GM19239 (cell line): ENCODE measurements around a stretch of chr1.

DNA sequence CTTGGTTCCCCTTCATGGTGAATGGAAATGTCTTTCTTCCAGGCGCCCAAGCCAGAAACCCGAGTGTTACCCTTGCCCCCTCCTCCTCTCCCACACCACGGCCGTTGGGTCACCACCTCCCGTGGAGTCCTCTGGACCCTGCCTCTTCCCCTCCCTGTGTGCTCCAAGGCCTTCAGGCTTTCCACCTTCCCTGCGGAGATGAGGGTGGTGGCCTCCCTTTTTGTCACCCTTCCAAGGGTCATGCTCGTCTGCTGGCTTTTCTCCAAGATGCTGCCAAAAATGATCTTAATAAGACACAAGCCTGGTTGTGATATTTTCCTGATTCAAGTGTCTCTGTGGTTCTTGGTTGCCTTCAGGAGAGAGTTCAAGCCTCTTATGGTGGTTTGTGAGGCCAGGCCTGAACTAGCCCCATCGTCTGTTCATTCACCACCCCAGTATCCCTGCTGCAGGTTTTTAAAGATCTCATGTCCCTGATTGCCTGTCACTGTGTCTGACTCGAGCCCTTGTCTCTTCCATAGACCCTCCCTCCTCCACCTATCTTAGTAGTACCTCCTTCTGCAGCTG is 7.3 kb downstream of the ACTN2 start:
- RRBS: no CpG with 5 or more reads among the region's 9 CpGs

- RRBS: no CpG with 5 or more reads among the region's 7 CpGs
These were observed 13.0 kb downstream of the ACTN2 start for GRCh38 chr1:236699252-236699809.

DNA sequence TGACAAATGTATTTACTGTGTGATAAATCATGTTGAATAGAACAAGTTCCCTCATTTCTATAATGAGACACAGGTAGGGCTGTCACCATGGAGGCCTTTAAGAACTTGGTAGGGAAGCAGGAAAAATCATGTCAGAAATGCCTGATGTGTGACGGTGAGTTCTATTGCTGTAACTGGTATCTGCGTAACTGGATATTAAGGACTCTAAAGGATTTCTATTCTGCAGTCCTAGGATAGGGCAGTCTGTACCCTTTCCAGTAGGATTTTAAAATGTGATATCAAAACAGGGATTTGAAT is 15.5 kb downstream of the ACTN2 start:
- RRBS: no CpG with 5 or more reads among the region's 2 CpGs

- RRBS: no CpG with 5 or more reads among the region's 5 CpGs
These were observed 7.1 kb upstream of the MT1HL1 start for GRCh38 chr1:237011276-237011871.

DNA sequence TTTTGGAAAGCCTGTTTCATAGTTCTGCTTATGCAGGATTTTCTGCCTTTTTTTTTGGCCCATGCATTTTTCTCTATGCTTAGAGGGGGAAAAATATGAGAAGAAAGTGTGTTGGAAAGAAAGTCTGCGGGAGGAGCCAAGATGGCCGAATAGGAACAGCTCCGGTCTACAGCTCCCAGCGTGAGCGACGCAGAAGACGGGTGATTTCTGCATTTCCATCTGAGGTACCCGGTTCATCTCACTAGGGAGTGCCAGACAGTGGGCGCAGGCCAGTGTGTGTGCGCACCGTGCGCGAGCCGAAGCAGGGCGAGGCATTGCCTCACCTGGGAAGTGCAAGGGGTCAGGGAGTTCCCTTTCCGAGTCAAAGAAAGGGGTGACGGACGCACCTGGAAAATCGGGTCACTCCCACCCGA is 33.2 kb downstream of the RYR2 start:
- RRBS: no CpG with 5 or more reads among the region's 20 CpGs

GRCh38 chr1:239387753-239388262 is 1.4 kb downstream of the CHRM3 start:
- RRBS: 8% methylated on average over 6 of the region's 27 CpGs

DNA sequence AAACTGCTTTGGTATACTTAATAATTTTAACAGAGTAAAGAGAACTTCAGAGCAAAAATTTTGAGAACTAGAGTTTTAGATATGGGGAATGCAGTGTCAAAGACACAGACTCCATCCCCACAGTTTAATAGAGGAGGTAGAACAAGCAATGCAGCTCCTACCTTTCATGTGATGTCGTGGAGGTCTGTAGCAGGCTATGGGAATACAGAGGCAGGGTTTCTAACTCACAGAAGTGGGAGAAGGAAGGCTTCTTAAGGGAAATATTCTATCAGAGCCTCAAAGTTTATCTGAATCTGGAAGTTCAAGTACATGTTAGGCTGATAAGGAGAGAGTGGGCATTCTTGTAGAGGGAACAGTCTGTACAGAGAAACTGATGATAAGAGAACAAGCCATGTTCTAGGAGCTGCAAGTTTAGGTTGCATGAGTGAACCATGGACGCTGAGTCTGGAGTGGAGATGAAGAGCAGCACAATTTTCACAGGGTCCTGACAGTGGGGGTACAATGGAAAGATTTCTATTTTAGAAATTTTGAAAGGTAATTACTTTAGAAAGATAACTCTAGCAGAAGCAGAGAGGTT is 344.0 kb downstream of the CHRM3 start:
- RRBS: no CpG with 5 or more reads among the region's 2 CpGs

- RRBS: 13% methylated on average over 38 of the region's 82 CpGs
These were observed 93.8 kb upstream of the FMN2 start for GRCh38 chr1:239997752-239998426.

- RRBS: no CpG with 5 or more reads among the region's 4 CpGs
These were observed 193.4 kb downstream of the FMN2 start for GRCh38 chr1:240285108-240285450.

DNA sequence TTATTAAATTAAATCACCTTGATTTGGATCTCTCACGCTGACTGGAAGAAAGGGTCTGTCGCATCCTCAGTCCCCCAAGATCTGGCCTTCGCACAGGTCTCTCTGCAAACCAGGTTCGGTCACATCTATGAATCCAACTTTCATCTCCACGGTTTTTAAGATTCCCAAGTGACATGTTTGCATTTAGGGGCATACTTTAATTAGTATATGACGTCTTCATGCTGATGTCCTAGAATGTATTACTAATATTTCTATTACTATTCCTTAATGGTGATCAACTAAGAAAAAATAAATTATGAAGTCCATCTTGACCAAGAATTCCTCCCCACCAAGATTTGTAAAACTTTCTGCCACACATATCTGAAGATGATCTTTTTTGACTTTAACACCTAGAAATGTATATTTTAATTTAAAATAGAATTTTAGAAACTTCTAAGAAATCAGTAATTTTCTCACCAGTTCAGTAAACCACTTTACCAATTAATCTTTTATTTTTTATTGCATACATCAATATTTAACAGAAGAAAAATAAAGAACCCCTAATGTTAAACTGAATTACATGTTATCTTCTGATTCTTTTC is 11.7 kb downstream of the CHML start:
- RRBS: no CpG with 5 or more reads among the region's 6 CpGs

DNA sequence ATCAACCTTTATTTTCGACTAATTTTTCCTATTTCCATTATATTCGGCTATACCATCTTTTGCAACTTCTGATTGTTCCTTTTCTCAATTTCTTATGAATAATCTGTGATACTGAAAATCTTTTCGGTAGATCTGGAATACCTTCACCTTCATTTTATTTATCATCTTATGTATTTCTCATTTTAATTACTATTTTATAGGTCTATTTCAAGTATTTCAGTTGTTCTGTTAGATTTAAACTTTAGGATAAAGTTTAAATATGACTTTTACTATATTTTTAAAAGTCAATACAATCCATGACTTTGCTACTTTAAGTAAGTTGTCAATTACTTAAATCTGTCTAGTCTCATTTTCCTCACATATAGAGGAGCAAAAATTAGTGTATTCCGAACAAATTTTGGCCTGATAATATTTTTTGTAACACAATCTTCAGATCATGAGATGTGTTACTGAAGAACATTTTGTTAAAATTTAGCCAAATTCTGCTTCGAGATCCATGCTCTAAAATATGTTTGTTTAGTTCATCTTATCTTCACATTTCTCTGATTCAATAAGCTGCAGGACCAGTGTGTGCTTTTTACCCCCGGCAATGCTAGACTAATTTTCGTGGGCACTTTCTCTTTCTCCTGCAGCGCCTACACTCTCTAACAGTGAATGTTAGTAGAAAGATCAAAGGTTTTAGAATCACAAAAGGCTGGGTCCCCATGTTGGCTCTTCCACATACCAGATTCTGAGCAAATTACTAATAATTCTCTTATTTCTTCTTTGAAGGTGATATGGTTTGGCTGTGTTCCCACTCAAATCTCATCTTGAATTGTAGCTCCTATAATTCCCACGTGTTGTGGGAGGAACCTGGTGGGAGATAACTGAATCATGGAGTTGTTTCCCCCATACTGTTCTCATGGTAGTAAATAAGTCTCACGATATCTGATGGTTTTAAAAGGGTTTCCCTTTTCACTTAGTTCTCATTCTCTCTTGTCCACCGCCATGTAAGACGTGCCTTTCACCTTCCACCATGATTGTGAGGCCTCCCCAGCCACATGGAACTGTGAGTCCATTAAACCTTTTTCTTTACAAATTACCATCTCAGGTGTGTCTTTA is 8.6 kb downstream of the CHML start:
- RRBS: no CpG with 5 or more reads among the region's 12 CpGs

DNA sequence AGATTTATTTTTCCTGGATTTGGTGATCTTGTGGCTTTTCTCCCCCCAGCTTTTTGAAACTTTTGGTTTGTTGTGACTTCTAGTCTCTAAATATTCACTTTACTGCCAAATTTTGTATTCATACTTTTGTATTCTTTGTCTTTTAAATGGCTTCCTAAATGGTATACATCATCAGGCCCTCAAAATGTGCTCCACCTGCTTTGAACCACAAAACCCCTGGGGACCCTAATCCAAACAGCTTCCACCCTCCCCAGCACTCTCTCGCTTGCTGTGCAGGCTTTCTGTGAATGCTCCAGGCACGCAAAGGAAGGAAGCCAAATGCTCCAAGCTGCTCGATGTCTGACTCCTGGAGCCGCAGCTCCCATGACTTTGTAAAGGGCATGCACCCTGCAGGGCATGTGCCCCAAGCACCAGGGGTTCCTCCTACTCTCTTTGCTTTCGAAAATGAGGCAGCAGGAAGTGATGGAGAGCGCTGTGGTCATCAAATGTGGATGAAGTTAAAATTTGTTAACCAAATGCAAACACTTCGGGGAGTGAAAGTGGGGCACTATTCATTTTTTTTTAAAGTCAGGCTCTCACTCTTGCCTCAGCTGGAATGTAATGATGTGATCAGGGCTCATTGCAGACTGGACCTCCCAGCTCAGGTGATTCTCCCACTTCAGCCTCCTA is 141.0 kb downstream of the CEP170 start:
- RRBS: no CpG with 5 or more reads among the region's 7 CpGs

DNA sequence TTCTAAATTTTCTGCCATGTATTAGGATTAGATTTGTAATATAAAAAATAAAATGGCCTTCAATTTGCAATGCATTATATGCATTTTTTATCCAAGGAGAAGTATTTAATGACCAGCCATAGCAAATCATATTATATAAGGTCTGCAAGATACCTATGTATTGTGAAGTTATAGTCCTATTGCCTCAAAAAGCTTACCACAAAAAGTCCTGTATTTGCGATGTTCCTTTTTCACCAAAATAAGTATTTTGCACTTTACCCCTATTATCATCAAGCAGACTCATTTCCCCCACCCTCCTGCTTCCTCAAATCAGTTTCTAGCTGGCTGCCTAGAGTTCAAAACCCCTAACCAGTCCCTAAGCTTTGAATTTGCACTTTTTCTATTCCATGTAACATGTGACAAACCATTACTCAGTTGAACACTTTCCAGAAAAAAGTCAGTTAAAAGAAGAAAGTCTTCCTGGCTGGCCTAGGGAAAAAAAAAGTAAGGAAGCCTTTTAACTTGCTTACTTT is 8.3 kb downstream of the CEP170 start:
- RRBS: no CpG with 5 or more reads among the region's 1 CpG

DNA sequence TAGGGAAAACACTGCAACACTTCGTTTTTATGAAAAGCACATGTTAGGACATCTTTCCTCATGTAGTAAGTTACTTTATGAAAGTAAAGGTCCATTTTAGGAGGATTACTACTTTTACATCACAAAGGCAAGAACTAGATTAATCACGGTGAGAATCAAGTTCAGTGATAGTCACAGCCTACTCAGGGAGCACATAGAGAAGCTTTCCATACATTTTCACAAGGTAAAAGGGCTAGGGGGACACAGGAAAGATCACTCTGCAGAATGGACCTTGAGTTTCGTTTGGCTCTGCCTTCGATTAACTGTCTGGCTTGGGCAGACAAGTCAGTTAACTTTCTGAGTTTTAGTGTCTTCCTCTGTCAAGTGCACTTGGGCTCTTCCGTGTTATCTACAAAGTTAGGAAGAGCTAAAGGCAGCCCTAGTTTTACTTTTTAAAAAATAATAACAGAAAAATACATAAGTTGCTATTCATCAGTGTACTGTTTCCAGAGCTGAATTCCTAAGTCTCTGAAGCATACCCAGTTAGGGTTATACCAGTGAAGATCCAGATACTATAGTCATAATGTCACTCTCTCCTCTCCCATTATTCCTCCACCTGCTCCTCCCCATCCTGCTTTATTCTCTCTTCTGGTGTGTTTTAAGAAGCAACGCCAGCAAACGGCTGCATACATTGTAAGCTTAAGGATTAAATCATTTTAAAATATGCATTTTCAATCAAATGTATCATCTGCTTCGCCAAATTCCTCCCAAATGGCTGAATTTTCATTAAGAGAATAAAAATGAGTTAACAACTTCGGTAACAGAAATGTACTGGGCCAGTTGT is 1.7 kb downstream of the CEP170 start:
- RRBS: no CpG with 5 or more reads among the region's 9 CpGs

GRCh38 chr1:243302578-243303204 is 46.9 kb downstream of the SDCCAG8 start:
- RRBS: no CpG with 5 or more reads among the region's 2 CpGs

DNA sequence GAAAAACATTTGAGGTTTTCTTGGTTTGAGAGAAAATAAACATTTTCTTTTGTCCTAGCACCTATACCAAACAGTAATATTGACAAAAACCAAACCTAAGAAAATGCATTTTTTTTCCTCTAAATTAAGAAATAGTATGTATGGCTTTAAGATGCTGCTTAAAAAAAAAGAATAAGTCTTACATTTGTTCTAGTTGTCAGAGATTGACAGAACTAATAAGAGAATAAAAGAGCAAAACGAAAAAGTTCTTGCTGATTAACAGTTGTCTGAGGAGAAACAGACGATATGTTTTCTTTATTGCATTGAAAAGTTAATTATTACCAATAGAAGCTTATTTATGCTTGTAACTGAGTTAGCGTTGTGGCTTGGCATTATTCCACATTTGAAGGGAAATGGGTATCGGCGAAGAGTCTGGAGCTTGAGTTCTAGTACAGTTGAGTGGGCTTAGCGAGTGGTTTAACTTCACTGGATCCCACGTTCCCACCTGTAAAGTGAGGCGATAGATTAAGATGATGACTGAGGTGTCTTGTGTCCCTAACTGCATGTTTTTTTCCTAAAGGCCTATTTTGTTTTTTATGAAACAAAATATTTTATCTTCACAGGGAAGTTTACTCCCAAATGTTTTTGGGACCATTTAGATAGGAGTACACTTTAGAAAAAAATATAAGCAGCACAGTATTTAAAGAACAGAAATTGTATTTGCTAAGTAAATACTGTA is 109.0 kb downstream of the SDCCAG8 start:
- RRBS: no CpG with 5 or more reads among the region's 8 CpGs

GRCh38 chr1:243421698-243422442 is 166.0 kb downstream of the SDCCAG8 start:
- RRBS: no CpG with 5 or more reads among the region's 10 CpGs

DNA sequence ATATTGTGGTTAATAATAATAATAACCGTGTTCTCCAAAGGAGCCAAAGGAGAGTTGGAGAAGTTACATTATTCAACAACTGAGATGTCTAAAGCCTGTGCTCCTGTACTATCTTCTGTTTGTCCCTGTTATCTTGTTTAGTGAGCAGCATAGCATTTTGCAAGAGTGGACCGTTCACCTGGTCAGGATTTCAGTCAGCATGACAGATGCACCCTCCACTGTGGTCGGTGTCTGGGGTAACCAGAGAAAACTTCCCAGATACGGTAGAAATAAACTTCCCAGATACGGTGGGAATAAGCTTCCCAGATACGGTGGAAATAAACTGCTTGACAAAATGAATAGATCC is 198.8 kb downstream of the SDCCAG8 start:
- RRBS: no CpG with 5 or more reads among the region's 6 CpGs

- RRBS: no CpG with 5 or more reads among the region's 13 CpGs
These were observed 200.2 kb downstream of the SDCCAG8 start for GRCh38 chr1:243455549-243456887.

DNA sequence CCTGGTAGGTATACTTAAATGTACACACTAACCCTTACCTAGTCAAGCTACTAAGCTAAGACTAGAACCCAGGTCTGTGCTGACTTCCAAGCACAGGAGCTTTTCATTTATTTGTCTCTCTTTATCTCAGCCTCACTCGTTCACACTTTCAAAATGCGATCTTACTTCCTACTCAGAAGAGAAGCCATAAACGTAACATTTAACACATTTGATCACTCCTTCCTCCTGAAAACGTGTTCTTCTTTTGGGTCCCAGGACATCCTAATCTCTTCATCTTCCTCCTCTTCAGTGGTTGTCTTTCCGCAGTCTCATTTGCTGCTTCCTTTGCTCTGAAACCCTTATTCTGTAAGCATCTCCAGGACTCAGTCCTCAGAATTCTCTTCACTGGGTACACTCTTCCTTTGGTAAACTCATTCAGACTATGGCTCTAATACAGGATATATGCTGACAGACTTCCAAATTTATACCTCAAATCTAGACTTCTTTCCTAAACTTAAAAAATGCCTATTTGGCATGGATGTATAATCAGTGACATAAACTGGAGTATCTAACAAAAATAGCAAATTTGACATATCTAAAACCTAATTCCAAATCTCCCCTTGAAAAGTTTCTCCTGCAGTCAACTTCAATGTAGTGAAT is 228.8 kb downstream of the AKT3 start:
- RRBS: no CpG with 5 or more reads among the region's 5 CpGs